Colon Carcinoma Metastatic in the Brain (tissue), 2 donors: ENCODE measurements around the genes GSAP, PTPN12 and GNAT3.

DNA sequence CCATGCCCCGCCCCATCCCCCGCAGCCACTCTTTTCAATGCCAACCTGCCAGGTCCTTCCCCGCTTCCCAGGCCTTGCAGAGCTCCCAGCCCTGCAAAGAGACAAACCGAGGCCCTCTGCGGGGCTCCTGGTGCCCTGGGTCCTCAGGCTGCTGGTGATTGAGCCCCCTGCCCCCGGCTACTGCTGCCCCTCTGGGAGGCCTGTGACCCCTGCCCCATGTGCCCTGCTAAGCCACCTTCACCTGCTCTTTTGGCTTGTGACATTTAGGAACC, 2.1 kb downstream of the UPK3B start:
- PRO-cap, 2 experiments: no peak in any of the 2 experiments

GRCh38 chr7:76954904-76955645, 77.1 kb downstream of the SPDYE17 start:
- PRO-cap, 2 experiments: no peak in any of the 2 experiments

DNA sequence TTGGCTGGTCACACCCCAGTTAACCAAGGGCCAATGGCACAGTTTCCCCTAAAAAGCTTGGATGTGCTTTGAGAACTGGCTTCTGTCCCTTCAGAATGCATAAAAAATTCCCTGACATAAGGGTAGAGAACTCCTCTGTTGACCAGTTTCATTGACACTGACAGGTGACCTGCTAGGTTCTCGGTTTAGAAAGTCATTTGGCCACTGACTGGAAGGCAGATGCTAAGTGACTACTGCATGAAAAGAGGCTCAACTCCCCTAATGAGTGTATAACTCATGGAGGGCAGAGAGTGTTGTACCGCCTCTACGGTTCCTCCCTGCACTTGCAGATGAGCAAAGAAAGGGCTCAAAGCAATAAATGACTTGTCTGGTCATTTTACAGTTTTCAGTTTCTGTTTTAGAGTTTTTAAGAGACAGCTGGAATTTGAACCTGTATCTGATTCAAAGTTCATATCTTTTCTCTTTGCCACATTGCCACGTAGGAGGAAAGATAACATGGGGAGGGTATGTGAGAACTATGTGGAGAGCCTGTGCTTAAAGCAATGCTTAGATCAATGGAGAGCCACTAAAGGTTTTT, 2.9 kb upstream of the FGL2 start:
- PRO-cap, 2 experiments: no peak in any of the 2 experiments

- PRO-cap, 2 experiments: no peak in any of the 2 experiments
Observed at GRCh38 chr7:77219502-77220021, 19.9 kb upstream of the FGL2 start.

GRCh38 chr7:77241953-77242409, 42.4 kb upstream of the FGL2 start:
- PRO-cap, 2 experiments: no peak in any of the 2 experiments

DNA sequence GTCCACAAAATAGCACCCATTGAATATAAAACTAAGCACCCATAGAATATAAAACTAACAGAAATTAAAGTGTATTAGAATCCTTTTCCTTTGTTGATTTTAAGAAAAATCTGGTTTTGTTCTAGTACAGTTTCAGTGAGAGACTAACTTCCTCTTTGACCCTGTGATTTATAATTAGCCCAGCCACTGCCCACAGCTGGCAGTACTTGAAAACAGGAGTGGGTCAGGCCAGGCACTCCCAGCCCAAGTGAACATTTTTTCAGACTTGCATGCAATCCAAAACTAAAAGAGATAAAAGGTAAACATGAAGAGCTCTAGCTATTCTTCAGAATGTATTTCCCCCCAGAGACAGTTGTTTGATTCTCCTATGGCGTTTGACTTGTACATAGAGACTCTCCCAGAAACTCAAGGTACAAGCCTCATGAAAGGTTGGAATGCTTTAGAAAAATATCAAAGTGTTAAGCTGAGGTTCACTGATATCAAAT, 70.1 kb upstream of the FGL2 start:
- PRO-cap, 2 experiments: no peak in any of the 2 experiments

GRCh38 chr7:77415848-77417105, at the start of gene GSAP:
Gene GSAP (minus strand): TSS chr7:77416349.
- PRO-cap, 2 experiments: peak in 2 of 2 experiments; most common plus-strand start chr7:77416623 (in 2); most common minus-strand start chr7:77416424 (in 2)

GRCh38 chr7:77536382-77536978, 615 bp upstream of the PTPN12 start:
- PRO-cap, 2 experiments: peak in 2 of 2 experiments; most common minus-strand start chr7:77536852 (in 2)

DNA sequence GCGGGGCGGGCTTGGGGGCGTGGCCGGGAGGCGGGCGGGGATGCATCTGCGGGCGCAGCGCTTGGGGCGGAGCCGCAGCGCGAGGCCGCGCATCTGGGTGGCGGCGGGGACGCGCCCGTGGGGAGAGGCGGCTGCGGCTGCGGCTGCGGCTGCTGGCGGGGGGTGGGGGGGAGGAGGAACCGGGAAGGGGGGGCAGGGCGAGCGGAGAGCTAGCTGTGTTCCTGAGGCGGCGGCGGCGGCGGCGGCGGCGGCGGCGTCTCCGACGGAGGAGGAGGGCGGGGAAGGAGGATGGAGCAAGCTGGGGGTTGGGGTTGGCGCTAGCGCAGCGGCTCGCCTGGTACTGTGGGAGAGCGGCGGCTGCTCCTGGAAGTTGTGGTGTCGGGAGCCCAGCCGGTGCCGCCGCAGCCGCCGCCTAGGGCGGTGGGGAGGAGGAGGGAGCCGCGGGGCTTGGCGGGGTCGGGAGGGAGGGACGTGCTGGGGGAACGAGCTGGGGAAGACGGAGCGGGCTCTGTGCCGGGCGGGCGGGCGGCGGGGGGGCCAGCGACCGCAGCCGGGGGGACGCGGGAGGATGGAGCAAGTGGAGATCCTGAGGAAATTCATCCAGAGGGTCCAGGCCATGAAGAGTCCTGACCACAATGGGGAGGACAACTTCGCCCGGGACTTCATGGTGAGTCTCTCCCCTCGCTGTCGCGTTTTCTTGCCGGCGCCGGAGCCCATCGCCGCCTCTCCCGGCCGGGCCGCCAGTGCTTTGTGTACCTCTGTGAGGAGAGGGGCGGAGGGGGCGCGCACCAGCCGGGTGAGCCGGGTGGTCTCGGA, at the start of gene PTPN12:
TSS of gene PTPN12 (plus strand) at position 317 of the 816 bp plus-strand sequence.
- PRO-cap, 2 experiments: peak in 2 of 2 experiments; most common plus-strand start position 185 of the sequence (in 2); most common minus-strand start position 344 of the sequence (in 2)

GRCh38 chr7:77678903-77679434, 17.3 kb upstream of the RSBN1L start:
- PRO-cap, 2 experiments: no peak in any of the 2 experiments

- PRO-cap, 2 experiments: no peak in any of the 2 experiments
Observed at GRCh38 chr7:77799337-77799937, 1.2 kb upstream of the TMEM60 start.

- PRO-cap, 2 experiments: no peak in any of the 2 experiments
Observed at GRCh38 chr7:77931888-77932556, 133.8 kb upstream of the TMEM60 start.

- PRO-cap, 2 experiments: no peak in any of the 2 experiments
Observed at GRCh38 chr7:78020386-78020573, 222.0 kb upstream of the TMEM60 start.

GRCh38 chr7:78770915-78771633, 682.4 kb downstream of the MAGI2 start:
- PRO-cap, 2 experiments: no peak in any of the 2 experiments

GRCh38 chr7:78953234-78953808, 500.1 kb downstream of the MAGI2 start:
- PRO-cap, 2 experiments: no peak in any of the 2 experiments

GRCh38 chr7:80312106-80312765, 177.6 kb downstream of the GNAI1 start:
- PRO-cap, 2 experiments: no peak in any of the 2 experiments

DNA sequence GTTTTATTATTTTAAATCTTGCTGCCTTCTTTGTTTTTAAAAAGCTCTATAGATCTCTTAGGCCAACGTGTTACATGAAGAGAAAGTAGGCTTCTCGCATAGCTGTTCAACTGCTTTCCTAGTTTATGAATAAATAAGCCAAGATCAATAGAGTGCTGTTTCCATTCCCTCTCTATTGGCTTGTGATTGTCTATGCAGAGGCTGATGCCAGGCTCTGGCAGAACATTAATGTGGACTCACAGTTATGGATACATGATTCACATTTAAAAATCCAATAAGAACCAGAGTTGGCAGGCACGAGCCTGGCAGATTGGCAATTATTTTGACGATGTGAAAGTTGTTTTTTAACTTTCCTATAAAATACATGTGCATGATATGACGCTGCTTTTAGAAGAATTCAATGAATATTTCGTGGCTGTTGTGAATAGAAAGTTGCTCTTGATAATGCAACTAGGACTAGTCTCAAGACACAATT, 137.5 kb downstream of the GNAT3 start:
- PRO-cap, 2 experiments: no peak in any of the 2 experiments

- PRO-cap, 2 experiments: no peak in any of the 2 experiments
Observed at GRCh38 chr7:80500294-80500914, 11.5 kb downstream of the GNAT3 start.

GRCh38 chr7:80511973-80512201, at the start of gene GNAT3:
Gene GNAT3 (minus strand): TSS chr7:80512064.
- PRO-cap, 2 experiments: no peak in any of the 2 experiments

DNA sequence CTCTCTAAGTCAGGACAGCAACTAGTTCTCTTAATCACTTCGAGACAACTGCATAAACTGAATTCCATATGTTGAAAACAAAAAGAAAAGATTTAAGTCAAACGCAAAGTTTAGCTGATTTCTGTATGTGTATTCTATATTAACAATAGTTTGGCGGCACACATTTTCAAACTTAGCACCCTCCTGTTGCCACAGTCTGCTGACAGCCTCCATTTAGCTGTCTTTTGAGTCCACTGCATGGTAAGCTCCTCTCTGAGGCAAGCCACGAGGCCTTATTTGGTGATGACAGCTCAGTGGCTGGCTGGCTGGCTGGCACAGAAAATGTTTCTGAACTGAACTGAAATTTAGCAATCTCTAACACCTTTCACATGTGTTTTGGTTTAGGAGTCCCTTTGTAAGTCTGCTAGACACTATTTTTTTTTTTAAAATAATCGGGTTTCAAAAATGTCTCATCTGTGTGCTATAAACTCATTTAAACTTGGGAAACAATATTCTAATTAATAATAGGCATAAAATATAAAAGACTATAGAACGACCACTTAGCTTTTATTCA, 59.3 kb downstream of the SEMA3C start:
- PRO-cap, 2 experiments: no peak in any of the 2 experiments